A172 (cell line): ENCODE measurements around a stretch of chr3.

GRCh38 chr3:53045115-53045752 lies 639 bp downstream of the SFMBT1 start:
- RAMPAGE, long total RNA, result no peak

- RAMPAGE, long total RNA, result no peak
Observed at GRCh38 chr3:53145111-53145748, 15.0 kb upstream of the RFT1 start.

GRCh38 chr3:53166802-53167350 lies 5.9 kb downstream of the PRKCD start:
- RAMPAGE, long total RNA, result no peak

- RAMPAGE, long total RNA, result no peak
Observed at GRCh38 chr3:53181416-53181723, 20.4 kb downstream of the PRKCD start.

DNA sequence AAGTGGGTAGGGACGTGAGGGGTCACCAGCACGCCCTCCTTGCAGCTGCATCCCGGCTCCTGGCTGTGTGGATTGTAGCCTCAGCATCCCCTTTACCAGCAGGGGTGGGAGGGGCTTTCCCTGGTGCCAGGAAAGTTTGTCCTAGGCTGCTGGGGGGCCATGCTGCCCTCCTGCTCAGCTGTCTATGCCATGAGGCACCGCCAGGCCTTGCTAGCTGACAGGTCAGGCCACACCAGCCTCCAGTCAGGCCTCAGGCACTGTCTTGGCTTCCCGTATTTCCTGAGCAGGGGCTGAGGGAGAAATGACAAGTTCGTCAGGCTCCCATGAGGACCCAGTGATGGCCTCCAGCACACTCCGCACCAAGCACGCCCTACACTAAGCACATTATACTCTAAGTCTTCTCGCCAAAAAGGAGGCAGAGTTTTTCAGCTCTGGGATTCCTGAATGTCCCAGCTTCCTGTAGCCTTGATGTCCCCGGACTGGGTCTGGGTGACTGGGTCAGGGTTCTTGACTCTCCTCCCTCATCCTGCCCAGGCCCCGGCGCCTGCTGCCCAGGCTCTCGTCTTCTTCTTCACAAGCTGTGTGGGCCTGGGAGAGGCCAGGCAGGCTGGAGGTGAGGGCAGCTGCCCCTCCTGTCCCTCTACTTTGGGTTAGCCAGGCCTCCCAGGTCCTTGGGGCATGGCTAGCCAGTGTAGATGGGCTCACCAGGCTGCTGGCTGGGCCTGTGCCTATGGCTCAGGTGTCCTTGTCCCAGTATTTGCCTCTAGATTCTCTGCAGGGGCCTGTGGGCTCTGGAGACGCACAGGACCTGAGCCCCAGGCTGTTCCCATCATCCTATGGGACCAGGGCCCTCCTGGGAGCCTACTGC lies 32.0 kb downstream of the TKT start:
- RAMPAGE, long total RNA, result no peak

- RAMPAGE, long total RNA, result no peak
Observed at GRCh38 chr3:53275097-53275701, 19.4 kb upstream of the TKT start.

GRCh38 chr3:53335781-53336171 lies 11.6 kb downstream of the DCP1A start:
- RAMPAGE, long total RNA, result no peak

GRCh38 chr3:53371191-53371464 lies 23.8 kb upstream of the DCP1A start:
- RAMPAGE, long total RNA, result no peak

DNA sequence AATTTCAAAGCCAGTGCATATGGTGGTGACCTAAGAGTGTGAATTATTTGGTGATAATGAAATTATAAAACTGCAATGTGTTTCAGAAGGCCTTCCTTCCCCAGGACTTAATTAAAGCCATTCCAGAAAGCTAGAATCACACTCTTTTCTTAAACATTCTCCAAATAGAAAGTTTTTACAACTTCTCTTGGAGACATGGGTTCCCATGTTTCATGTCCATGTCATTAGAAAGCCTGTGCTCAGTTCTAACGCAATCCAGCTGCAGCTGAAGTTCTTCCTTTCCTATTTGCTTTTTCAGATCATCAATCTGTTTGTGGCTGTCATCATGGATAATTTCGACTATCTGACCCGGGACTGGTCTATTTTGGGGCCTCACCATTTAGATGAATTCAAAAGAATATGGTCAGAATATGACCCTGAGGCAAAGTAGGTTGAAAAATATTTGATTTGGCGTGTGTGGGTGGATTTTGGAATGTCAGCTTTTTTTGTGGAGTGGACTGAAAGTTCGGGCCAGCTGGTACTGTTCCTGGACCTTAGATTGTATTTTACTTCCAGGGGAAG lies 69.8 kb downstream of the CHDH start:
- RAMPAGE, long total RNA, result no peak

- RAMPAGE, long total RNA, result no peak
Observed at GRCh38 chr3:53884551-53884907, 2.6 kb upstream of the ACTR8 start.

DNA sequence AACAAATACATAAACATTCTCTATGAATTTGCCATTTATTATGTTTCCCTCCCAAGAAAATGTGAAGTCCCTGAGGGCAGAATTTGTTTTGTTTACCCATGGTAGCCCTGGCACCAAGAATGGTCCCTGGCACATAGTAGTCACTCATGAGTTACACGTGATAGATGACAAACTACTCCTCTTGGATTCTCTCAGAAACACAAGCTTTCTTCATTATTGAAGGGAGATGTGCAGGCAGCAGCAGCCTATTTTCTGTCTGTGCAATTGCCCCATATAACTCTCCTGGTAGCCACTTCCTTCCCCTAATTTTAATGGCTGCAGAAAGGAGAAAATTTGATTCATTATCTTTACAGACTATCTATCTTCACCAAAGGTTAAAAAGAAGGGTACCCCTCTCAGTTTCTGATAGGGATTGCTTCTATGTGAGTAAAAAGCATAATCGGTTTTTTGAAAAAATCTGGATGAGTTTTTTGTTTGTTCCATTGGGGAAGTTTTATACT lies 179.9 kb downstream of the LRTM1 start:
- RAMPAGE, long total RNA, result no peak

DNA sequence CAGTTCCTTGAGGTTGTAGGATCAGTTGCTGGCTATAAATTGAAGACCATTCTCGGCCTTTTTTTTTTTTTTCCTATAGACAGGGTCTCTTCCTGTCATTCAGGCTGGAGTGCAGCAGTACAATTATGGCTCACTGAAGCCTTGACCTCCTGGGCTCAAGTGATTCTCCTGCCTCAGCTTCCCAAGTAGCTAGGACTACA lies 207.0 kb upstream of the LRTM1 start:
- RAMPAGE, long total RNA, result no peak

DNA sequence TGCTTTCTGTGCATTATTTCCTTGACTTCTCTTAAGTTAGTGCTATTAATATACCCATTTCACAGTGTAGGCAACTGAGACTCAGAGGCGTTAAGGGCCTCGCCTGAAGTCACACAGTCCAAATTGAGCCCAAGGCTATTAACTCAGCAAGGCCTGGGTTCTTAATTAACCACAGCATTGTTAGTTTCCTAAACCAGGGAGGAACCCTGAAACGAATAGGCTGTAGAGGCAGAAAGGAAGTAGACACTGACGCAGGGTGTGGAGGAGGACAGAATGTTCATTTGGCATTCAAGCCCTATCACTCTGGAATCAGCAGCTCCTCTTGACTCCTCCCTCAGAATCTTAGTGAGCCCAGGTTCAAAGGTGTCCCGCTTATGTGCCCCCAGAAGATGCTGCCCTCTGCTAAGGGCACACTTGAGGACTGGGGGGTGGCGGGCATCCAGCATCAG lies 13.9 kb downstream of the ARHGEF3 start:
- RAMPAGE, long total RNA, result no peak

DNA sequence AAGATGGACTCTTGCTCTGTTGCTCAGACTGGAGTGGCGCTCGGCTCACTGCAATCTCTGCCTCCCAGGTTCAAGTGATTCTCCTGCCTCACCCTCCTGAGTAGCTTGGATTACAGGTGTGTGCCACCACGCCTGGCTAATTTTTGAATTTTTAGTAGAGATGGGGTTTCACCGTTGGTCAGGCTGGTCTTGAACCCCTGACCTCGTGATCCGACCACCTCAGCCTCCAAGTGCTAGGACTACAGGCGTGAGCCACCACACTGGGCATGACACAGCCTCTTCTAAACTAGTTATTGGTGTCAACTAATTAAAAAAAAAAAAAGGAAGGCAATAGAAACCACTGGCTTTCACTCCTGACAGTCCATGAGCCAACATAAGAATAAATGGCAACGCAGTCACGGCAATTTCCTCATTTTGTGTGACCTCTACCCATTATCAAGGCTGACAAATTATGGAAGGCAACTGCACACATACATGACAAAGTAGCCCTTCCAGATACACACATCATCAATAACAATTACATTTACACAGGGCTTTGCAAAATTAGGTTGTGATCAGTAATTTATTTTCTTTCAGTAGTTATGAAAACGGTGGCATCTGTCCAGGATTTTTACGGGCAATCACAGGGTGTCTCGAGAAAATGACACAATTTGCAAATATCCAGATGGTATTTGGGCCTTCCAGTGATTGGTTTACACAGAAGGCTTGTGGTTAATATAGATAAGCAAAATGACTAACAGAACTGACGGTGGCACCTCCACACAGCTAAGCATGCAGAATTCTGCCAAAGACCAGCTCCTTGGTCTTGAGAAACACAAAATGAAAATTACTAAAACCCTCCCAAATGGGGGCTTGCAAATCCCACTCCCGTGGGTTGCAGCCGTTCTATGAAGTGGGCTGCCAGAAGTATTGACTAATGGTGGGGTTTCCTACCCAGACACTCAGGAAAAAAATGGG lies 5.8 kb downstream of the ARHGEF3 start:
- RAMPAGE, long total RNA, result no peak

DNA sequence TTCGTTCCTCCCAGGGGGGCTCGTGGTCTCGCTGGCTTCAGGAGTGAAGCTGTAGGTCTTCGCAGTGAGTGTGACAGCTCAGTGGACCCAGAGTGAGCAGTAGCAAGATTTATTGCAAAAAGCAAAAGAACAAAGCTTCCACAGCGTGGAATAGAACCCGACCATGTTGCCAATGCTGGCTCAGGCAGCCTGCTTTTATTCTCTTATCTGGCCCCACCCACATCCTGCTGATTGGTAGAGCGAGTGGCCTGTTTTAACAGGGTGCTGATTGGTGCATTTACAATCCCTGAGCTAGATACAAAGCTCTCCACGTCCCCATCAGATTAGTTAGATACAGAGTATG lies 95.7 kb downstream of the DNAH12 start:
- RAMPAGE, long total RNA, result no peak

DNA sequence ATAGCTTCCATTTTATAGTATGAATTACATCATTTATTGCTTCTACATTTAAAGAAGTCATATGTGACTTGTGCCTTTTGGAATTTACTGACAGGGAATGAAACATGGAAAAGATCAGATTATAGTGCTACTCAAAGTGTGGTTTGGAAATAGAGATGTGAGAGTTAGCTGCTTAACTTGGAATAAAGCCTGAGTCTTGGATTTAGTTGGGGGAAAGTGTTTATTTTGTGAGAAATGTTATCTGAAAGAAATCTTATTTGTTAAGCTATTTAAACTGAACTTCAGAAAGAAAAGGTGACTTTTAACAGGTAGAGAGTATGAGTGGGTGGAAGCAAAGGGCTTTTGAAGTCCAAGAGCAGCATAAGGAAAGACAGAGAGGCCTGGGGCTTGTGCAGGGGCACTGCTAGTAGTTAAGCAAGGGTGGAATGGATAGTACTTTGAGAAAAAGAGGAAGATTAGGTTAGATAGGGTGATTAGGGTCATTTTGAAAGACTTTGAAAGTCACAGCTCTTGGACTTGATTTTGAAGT lies 60.5 kb downstream of the SLMAP start:
- RAMPAGE, long total RNA, result no peak

DNA sequence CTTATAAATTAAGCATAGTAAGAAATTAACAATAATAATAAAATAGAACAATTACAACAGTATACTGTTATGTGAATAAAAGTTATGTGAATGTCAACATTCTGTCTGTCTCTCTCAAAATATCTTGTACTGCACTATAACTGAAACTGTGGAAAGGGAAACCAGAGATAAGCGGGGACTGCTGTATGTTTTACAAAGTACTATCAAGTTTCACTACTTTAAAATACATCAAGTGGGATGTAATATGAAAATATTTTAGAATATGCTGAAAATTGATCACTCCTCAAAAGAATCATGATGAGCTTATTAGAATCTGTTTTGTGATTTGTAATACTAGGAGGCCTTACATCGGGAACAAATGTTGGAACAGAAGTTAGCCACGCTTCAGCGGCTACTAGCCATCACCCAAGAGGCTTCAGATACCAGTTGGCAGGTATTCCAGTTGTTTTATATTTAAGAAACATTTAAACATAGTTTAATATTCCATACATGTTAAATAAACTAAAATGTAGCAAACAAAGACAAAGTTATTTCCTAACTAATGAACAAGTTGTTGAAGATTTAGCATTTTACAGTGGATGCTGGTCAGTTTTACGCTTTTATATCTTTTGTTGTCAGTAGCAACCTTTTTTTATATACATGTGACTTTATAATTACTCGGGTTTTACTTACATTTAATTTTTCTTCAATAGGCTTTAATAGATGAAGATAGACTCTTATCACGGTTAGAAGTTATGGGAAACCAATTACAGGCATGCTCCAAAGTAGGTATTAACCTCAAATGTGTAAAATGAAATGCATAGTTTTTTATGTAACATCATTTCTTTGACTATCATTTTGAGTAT lies 101.5 kb downstream of the SLMAP start:
- RAMPAGE, long total RNA, result no peak

DNA sequence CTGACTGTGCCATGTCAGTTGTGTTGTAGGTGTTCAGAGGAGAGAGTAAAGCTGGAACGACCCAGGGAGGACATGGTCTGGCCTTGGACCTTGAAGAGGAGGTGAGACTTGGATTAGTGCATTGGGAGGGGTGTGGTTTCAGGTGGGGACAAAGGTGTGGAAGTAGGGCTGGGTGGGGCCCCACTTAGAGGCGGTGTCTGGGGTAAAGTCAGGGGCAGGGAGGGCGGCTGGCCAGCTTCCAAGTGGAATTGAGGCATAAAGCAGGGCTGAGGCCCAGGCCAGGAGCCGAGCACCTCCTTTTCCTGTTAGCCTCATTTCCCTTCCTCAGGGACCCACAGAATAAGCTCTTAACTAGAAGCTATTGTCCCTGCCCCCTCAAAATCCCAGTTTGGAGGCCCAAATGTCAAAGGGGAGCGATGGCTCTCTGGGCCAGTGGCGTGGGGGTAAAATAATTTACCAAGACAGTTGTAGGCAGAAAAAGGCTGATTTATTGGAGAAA lies 36.2 kb upstream of the FLNB start:
- RAMPAGE, long total RNA, result no peak

GRCh38 chr3:58178554-58179145 lies 32.1 kb downstream of the DNASE1L3 start:
- RAMPAGE, long total RNA, result no peak

DNA sequence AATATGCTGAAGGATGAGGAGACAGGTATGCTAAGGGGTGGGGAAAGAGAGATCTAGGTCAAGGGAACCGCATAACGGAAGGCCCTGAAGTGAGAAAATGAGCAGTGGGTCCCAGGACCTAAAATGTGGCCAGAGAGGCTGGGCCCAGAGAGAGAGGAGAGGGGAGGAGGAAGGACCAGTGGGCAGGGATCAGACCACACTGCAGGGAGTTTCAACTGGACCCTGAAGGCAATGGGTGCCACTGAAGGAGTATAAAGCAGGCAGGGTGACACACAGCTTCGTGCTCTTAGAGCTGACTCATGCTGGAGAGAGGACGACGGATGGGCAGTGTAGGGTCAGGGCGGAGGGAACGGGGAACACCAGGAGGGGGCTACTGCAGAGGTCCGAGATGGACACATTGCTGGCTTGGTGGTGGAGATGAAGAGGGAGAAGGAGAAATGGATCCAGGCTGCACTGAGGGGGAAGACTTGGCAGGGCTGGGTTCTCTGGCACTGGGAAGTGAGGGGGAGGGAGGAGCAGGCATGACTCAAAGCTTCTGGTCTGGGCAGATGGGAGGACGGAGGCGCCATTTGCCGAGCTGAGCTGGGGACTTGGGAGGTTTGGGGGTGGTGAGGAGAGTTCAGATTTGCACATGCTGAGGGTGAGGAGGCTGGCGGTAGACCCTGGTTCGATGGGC lies 4.8 kb upstream of the KCTD6 start:
- RAMPAGE, long total RNA, result no peak